ENCODE measurements around a stretch of chr13.

DNA sequence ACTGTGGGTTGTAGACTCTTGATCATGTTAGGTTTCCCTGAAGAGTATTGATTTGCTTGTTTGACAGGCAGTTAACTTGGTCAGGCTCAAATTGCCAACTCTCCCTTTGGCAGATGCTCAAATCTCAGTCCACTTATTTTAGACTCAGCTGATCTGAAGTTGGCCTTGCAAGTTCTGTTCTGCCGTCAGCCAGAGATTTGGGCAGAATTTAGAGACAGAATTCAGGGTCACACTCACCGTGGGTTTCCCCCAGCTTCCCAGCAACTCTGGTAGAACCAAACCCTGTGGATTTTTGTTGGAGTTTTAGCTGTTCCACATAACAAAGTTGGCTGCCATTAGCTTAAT is 71.6 kb upstream of the TEX29 start:
- RRBS, result no CpG with 5 or more reads among the region's 2 CpGs

DNA sequence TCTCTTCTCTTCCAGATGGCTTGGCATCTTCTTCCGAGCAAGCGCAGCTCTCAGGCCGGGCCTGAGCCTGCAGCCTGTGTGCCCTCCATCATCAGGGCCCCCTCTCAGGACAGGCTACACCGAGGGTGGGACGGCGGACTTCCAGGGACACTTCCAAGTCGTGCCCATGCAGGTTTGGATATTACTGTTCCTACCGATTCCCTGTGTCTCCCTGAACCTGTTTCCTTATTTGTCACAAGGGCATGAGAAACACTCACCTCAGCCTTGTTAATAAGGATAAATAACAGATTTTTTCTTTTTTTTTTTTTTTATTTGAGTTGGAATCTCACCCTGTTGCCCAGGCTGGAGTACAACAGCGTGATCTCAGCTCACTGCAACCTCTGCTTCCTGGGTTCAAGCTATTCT is 28.5 kb downstream of the SOX1 start:
- RRBS, result no CpG with 5 or more reads among the region's 9 CpGs

DNA sequence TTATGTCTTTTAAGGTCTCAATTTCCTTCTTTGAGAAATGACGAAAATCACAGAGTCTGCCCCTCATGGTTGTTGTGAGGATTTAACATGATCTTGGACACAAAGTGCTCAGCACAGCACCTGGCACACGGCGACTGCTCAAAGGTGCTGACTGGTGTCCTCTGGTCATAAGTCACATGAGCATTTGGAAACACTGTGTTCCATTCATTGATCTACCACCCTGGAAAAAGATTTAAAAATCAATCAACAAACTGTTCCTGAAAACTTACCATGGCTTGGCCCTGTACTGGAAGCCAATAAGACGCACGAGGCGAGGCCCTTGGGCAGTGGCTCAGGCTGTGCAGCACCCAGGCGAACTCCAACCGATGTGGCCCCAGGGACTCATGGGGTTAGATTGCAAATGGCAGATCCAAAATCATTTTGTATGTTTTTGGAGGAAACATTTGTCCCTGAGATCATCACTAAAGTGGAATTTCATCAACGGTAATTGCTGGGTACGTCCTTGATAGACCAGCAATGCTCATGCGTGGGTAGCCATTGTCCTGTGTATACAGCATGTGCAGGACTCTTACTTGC is 150.3 kb upstream of the SPACA7 start:
- RRBS, result no CpG with 5 or more reads among the region's 11 CpGs

- RRBS, result no CpG with 5 or more reads among the region's 17 CpGs
Observed at GRCh38 chr13:112229462-112229974, 146.6 kb upstream of the SPACA7 start.

- RRBS, result no CpG with 5 or more reads among the region's 11 CpGs
Observed at GRCh38 chr13:112229975-112230464, 146.1 kb upstream of the SPACA7 start.

GRCh38 chr13:112527783-112528418 is 60.1 kb downstream of the TUBGCP3 start:
- RRBS, result no CpG with 5 or more reads among the region's 7 CpGs

DNA sequence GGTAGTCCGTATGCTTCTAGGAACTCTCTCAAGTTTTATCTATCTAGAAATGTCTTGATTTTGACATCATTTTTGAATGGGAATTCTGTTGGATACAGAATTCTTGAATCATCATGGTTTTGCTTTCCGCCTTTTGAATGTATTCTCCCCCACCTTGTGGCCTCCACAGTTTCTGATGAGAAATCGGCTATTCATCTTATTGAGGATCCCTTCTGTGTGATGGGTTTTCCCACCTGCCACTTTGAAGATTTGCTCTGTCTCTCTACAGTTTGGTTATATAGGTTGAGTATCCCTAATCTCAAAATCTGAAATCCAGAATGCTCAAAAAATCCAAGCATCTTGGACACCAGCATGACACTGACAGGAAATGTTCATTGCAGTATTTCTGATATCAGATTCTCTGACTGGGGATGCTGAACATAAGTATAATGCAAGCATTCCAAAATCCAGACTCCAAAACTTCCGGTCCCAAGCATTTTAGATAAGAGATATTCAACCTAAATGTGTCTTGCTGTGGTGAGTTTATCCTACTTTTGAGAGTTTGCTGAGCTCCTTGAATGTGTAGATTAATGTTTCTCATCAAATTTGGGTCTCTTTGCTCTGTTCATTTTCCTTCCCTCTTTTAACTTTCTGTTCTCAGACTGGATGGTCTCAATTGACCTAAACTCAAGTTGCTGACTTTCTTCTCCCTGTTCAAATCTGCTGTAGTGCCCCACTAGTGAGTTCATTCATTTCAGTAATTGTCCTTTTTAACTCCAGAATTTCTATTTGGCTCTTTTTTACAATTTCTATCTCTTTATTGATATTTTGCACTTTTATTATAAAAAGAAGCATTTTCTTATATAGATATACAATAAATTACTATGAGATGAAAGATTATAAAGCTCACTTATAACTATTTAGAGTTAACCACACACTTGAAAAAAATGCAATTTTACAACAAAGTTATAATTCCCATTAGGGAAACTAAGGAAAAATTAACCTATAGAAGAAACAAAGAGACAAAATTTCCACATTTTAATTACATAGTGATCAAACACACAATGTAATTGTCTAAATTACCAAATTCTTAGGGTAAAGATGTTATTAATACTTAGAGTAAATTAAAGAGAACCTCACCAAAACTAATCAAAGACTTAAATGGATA is 49.7 kb downstream of the TUBGCP3 start:
- RRBS, result no CpG with 5 or more reads among the region's 4 CpGs

DNA sequence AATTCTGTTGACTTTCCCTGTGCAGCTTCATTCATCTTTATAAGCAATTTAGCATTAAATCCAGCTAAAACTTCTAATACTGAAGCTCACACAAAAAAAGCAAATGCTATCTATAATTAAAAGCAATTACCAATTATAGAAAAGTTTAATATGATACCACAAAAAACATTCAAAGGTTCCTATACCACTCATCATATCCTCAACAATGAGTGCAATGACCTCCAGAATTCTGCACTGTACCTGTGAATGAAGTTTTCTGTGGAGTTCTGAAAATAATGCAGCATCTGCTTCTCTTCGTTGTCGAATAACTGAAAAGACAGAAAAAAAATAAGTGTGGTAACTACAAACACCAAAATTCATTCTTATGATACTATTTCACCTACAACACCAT is 23.1 kb downstream of the TUBGCP3 start:
- RRBS, result no CpG with 5 or more reads among the region's 2 CpGs

- RRBS, result no CpG with 5 or more reads among the region's 14 CpGs
Observed at GRCh38 chr13:112743209-112744135, 53.6 kb downstream of the ATP11A start.

- RRBS, result no CpG with 5 or more reads among the region's 18 CpGs
Observed at GRCh38 chr13:112850755-112851497, 118.1 kb upstream of the MCF2L start.

DNA sequence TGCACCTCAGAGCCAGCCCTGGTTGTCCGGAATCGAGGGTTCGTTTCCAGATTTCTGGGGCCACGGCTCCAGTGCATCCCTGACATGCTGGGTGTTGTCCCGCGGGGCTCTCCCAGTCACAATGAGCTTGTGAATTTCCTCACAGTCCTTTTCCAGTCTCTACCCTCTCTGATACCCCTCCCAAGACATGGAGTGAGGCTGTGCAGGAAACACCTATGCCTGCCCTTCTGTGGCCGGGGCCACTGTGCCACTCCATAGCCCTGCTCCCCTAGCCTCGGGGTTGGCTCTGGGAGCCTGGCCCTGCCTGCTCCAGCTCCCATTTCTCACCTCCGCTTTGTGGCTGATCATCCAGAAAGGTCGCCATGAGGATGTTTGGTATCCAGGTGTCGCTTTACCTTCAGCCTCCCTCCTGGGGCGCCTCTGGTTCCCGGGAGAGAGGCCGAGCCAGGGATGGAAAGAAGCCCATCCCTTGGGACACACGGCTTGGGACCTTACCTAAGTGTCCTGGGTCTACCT is 3.6 kb upstream of the MCF2L start:
- RRBS, result no CpG with 5 or more reads among the region's 15 CpGs

- RRBS, result 85% methylated on average over 6 of the region's 45 CpGs
Observed at GRCh38 chr13:112993928-112994703, 25.1 kb downstream of the MCF2L start.

DNA sequence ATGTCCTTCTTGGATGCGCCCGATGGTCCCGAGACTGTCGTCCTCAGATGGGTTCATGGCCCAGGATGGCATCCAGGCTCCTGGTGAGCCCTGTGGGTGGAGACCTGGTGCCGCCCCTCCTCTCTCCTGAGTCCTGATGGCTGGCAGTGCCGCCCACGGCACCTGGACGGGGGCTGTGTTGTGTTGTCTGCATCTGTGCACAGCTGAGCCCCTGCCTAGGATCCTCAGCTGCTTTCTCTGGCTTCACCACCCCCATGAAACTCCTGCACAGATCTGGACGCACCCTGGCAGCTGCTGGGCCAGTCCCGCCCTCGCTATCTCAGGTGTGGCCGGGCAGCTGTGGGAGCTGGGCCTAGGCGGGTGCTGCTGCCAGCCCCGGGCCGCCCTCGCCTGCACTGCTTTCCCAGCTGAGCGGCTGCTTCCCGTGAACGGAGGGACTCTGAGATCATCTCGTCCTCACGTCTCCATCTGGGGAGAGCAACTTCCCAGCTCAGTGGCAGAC is 27.7 kb downstream of the MCF2L start:
- RRBS, result 50% methylated on average over 3 of the region's 21 CpGs

- RRBS, result no CpG with 5 or more reads among the region's 3 CpGs
Observed at GRCh38 chr13:113290268-113290581, 6.8 kb upstream of the LAMP1 start.

GRCh38 chr13:113319165-113319981 is 22.3 kb downstream of the LAMP1 start:
- RRBS, result no CpG with 5 or more reads among the region's 27 CpGs

DNA sequence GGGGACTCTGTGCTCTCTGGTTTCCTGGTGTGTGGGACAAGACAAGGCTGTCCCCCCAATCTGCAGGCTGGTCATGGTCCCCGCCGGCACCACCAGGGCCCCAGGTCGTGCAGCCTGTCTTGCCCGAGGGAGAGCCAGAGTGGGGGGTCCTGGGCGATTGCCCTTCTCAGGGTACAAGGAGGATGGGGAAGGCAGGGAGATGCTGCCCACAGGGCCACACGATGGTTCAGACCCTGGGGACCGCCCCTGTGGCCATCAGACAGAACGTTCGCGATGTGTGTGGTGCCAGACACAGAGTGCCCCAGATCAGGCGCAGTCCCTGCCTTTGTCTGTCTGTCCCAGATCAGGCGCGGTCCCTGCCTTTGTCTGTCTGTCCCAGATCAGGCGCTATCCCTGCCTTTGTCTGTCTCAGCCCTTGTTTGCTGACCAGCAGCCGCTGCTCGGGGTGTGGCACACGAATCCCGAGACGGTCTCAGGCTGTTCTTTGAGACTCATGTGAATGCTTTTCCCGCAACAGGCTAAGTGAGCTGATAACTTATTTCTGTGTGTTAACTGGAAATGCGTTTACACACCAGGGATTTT is 36.0 kb downstream of the ADPRHL1 start:
- RRBS, result 68% methylated on average over 2 of the region's 21 CpGs

GRCh38 chr13:113427759-113428825 is 25.2 kb downstream of the ADPRHL1 start:
- RRBS, result 80% methylated on average over 7 of the region's 39 CpGs

DNA sequence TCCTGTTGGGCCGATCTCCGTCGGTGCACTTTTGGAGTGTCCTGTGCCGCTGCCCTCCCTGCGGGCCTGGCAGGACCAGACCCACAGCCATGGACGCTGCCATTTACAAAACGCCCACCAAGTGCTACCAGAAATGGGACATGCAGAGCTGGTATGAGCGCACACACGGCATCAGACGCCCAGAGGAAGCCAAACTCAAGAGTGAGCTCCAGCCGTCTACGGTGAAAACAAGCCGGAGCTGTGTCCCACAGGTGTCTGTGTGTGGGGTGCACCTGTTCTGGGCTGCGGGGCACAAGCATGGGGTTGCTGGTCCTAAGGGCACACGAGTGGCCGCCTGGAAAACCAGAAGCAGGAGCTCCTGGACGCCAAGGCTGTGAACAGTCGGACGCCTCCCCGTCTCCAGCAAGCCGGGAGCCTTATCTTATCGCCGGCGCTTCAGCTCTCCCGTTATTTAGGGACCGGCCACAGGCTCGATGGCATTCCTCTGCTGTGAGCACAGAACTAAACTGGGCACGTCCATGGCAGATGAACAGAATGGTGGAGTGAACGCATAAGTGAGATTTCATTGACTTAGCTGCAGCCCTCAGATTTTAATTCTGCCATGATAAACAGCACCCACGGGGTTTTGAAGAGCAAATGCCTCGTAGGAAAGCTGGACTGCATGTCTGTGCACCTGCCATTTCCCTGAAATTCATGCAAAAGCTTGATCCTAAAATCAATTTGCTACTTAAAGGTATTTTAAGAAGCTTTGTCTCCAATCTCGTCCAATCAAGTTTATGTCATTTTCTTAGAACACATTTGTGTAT is 1.2 kb downstream of the ADPRHL1 start:
- RRBS, result no CpG with 5 or more reads among the region's 32 CpGs

DNA sequence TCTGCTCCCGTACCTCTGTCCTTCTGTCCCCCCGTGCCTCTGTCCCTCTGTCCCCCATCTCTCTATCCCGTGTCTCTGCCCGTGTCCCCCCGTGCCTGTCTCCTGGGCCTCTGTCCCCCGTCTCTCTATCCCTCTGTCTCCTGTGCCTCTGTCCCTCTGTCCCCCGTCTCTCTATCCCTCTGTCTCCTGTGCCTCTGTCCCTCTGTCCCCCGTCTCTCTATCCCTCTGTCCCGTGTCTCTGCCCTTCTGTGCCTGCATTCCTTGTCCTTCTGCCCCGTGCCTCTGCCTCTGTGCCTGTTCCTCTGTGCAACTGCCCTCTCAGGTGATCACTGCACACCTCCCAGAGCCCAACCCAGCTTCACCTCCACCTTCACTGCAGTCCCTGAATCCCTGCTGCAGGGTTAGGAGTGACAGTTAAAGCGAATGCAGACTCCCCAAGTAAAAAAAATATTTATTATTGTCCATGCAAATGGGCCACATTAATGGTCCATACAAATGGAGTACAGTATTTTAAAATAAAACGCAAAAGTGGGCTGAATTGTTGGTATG is 17.5 kb downstream of the DCUN1D2 start:
- RRBS, result no CpG with 5 or more reads among the region's 12 CpGs

DNA sequence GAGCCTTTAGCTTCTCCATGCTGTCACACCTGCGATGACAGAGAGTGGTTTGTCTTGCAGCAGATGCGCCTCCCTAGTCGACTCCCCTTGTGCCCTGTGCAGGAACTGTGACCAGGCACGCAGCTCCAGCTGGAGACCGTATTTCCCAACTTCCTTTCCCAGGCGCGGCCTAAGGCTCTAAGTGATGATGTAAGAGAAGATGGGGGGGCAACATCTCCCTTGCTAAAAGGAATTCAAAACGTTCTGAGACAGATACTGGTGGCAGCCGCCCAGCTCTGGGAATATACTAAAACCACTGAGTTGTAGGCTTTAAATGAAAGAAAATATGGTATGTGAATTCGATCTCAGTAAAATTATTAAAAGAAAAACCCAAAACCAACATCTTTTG is 16.3 kb downstream of the DCUN1D2 start:
- RRBS, result no CpG with 5 or more reads among the region's 10 CpGs